REH cell (cell line): ENCODE measurements around a stretch of chr20.

GRCh38 chr20:35635880-35636530 lies 20.4 kb downstream of the SPAG4 start:
- PRO-cap = no peak

DNA sequence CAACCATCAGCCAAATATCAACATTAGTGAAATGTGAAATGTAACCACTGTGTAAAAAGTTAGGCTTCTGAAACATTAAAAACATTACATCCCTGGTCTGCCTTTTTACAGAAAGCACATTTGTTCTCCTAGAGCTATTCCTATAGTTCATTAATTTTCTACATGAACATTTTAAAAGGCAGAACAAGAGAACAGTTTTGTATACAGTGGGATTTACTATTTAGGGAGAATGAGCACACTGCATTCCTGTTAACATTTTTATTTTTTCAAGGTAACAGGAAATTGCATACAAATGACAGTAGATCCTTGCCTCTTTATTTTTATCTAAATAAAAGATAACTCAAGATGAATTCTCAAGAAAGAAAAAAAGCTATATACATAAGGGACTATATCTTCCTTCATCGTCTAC lies 4.9 kb downstream of the ROMO1 start:
- PRO-cap = no peak

- PRO-cap = no peak
Observed at GRCh38 chr20:35716917-35717361, 17.7 kb downstream of the ROMO1 start.

- PRO-cap = no peak
Observed at GRCh38 chr20:35721152-35721437, 21.0 kb downstream of the RBM39 start.

- PRO-cap = no peak
Observed at GRCh38 chr20:35729357-35730019, 12.6 kb downstream of the RBM39 start.

- PRO-cap = no peak
Observed at GRCh38 chr20:35739724-35740435, 2.2 kb downstream of the RBM39 start.

DNA sequence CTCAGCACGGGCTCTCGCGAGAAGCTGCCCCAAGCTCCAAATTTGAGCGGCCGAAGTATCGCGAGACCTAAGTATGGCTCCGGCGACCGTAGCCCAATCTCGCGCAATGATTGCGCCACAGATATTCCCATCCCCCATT lies 104 bp upstream of the RBM39 start:
- PRO-cap = no peak

- PRO-cap = no peak
Observed at GRCh38 chr20:35871563-35871817, 82.8 kb downstream of the SCAND1 start.

GRCh38 chr20:36048590-36049827 lies 80.6 kb downstream of the CNBD2 start:
- PRO-cap = no peak

DNA sequence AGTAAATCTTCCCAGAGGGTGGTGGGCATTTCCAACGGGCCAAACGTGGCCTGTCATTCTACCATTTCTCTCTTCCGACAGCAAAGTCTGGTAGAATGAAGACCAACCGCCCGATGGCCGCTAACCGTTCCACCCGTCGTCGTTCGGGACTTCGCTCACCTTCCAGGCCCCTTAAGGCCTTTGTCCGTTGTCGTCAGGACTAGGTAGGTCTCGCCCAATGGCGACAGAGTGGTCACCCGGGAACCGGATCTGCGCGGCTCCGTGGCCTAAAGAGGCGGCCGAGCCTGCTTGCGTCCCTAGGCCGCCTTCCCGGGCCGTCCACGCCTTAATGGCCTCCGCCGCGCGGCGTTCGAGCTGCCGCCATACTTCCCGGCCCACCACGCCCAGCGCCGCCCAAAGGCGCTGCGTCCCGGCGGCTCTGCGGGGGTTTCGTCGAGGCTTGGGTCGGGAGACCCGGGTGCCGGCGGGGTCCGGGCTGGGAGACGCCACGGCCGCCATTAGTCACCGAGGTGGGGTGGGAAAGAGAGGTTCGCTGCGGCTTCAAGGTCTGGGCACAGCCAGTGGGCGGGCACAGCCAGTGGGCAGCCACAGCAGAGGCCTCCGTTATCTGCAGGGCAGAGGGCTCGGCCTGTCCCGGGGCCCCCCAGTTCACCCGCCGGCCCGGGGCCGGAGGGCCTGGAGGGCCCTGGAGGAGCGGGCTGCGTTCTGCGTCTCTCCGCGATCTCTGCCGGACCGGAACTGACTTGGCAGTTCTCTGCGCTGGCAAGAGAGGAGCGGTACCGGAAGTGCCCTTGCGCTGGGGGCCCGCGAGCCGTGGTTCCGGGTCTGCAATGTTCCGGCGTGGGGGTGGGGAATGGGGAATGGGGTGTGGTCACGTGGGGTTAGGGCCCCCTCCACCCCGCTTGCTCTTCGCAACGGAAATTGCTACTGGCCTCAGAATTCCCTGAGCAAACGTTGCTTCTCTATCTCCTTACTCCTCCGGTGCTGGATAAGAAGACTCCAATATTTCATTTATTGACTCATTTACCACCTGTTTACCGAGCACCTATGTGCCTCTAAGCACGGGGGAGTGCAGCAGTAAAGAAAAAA lies 82.2 kb downstream of the CNBD2 start:
- PRO-cap = bidirectional peak, plus-strand start at position 363 of the sequence, minus-strand start at position 330 of the sequence; bidirectional peak, plus-strand start at position 936 of the sequence, minus-strand start at position 740 of the sequence

DNA sequence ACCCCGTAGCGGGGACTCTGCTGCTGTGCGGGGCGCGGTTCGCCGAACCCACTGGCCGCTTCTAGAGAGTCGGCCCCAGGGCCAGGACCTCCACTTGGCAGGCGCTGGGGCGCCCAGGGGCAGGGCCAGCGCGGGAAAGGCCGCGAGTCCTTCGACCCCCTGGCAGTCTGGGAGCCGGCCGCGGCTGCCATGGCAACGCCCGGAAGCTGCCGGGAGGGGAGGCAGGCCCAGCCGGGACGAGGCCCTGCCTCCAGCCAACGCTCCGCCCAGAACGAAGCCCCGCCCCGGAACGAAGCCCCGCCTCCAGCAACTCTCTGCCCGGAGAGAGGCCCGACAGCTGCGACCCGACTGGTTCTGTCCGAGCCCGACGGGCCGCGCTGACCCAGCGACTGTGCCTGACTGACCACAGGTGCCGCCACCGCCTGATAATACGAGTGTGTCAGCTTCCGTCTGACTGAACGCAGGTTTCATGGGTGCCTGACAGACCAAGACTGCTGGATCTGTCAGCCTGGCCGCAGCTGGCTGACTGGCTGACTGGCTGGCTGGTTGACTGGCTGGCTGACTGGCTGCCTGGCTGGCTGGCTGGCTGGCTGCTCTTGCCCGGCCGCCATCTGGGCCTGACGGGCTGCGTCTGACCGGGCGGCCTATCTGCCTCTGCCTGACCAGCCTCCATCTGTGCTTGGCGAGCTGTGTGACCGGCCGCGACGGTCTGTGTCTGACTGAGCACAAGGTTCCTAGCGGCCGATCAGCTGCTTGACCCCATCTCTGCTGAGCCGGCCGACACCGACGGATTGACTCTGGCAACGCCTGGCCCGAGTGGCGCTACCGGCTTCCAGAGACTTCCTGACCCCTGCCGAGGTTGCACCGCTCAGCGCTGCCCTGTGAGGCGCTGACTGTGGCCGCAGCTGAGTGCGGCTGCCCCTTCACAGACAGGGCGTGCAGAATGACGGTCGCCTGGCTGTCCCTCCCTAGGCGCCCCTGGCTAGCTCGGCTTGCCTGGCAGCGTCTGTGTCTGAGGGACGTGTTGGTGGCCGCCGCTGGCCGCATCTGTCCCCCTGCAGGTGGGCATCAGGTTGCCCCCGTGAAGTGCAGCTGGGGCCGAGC lies 89.7 kb upstream of the EPB41L1 start:
- PRO-cap = bidirectional peak, plus-strand start at position 309 of the sequence, minus-strand start at position 191 of the sequence

- PRO-cap = no peak
Observed at GRCh38 chr20:36147905-36148311, 6.6 kb upstream of the EPB41L1 start.

GRCh38 chr20:36467587-36468203 lies 73.6 kb upstream of the MYL9 start:
- PRO-cap = no peak

DNA sequence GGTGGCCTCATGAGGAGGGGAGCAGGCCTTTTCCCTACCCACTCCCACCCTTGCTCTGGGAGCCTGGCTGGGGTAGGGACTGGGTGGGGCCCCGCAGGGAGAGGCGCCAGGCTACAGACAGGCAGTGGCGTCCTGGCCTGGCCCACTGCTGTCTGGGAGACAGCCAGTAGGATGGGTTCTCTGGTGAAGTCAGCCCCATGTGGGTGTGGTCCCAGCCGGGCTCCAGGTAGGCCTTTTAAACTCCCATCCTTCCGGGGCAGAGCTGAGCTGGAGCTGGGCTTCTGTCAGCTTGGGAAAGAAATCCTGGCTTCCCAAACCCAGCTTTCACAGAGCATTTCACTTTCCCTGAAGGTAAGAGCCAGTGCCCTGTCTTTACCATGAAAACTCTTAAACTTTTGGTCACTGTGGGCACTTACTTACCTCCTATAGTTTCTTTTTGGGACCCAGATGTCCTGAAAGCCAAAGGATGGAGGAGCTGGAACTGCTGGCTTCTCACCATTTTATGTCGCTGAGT lies 68.4 kb upstream of the MYL9 start:
- PRO-cap = no peak

GRCh38 chr20:36493560-36494455 lies 47.5 kb upstream of the MYL9 start:
- PRO-cap = no peak

DNA sequence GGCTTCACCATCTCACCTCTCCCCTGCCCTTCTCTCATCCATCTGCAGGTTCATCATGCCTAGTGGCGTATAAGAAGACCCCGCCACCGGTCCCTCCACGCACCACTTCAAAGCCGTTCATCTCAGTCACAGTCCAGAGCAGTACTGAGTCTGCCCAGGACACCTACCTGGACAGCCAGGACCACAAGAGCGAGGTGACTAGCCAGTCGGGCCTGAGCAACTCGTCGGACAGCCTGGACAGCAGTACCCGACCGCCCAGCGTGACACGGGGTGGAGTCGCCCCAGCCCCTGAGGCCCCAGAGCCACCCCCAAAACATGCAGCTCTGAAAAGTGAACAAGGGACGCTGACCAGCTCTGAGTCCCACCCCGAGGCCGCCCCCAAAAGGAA lies 44.7 kb upstream of the MYL9 start:
- PRO-cap = no peak

GRCh38 chr20:36542728-36542990 lies 1.3 kb downstream of the MYL9 start:
- PRO-cap = no peak

- PRO-cap = no peak
Observed at GRCh38 chr20:36570669-36570956, 2.8 kb upstream of the TGIF2 start.

DNA sequence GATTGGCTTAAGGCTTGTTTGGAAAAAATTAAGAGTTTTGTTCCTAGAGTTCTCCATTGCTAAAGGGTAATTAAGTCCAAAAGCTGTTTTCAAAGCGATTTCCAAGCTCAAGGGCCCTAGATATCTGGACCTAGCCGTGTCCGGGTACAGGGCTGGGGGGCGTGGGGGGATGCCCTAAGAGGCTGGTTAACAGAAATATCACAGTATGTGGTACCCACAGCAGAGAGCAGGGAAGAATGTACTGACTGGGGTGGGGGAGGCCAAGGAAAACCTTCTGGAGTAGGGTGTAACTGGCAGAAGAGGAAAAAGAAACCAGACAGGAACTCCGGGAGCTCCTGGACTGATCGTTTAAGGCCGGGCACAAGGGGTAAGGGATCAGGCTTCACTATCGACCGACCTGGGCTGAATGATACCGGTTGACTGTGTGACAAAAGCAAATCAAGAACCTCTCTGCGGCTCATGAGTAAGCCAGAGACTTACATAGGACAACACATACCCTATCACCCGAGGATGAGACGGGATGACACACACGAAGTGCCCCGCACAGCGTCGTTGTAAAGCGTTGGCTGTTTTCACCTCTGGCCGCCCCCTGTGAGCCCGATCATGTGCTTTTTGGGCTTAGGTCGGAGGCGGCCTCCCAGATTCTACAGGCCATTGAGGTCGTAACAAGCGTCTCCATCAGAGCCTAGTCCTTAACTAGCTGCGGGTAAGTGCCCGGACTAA lies 820 bp upstream of the TGIF2 start:
- PRO-cap = no peak

DNA sequence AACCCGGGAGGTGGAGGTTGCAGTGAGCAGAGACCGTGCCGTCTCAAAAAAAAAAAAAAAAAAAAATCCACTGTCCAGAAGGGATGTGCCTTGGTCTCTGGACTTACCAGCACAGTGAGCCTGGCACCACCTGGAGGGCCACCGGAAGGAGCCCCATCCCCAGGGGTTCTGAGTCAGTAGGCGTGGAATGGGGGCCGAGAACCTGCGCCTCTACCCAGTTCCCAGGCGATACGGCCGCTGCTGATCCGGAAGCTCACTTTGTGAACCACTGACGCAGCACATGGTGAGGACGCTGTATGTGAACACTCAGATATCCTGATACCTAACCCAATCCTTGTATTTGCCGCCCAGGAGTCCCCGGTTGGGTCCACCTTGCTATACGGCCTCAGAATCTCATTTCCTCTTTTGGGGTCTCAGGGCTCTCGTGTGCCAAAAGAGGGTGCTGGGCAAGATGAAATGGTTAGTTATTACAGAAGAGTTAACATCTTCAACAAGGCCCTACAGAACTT lies 690 bp upstream of the RAB5IF start:
- PRO-cap = bidirectional peak, plus-strand start at position 176 of the sequence, minus-strand start at position 148 of the sequence; bidirectional peak, plus-strand start at position 261 of the sequence, minus-strand start at position 262 of the sequence; bidirectional peak, plus-strand start at position 452 of the sequence, minus-strand start at position 399 of the sequence